Measurements from ENCODE around the genes CYTIP, ACVR1C and UPP2.

- RRBS = no CpG with 5 or more reads among the region's 4 CpGs
Observed at GRCh38 chr2:157442661-157442947, 1.3 kb downstream of the CYTIP start.

DNA sequence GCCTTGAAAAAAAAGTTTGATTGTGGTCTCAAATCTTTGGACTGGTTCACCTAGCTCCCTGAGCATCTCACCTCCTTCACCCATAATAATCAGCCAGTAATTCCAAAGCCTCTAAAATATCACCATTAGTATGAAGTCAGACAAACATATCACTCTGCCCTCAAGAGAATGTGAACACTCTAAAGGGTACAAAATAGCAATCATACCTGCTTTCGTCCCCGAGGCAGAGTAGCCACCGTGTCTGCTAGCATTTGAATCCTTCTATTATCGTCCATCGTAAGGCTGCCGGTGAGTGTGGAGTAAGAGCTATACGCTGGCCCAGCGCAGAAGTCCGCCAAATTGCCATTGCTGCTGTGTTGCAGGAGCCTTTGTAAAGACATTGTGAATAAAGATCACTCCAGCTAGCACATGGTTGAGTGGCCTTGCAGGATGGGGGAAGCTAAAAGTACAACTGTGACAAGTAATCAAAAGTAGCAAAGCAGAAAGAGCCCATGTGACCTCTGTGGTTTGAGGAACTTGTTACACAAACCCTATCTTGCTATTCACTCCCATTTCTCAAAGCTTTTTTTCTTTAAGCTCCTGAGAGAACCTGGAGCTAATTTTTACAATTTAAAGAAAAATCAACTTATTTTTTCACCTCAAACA is at the start of gene CYTIP:
CYTIP (minus strand) TSS at position 449 of the 645 bp plus-strand sequence.
- RRBS = no CpG with 5 or more reads among the region's 9 CpGs

DNA sequence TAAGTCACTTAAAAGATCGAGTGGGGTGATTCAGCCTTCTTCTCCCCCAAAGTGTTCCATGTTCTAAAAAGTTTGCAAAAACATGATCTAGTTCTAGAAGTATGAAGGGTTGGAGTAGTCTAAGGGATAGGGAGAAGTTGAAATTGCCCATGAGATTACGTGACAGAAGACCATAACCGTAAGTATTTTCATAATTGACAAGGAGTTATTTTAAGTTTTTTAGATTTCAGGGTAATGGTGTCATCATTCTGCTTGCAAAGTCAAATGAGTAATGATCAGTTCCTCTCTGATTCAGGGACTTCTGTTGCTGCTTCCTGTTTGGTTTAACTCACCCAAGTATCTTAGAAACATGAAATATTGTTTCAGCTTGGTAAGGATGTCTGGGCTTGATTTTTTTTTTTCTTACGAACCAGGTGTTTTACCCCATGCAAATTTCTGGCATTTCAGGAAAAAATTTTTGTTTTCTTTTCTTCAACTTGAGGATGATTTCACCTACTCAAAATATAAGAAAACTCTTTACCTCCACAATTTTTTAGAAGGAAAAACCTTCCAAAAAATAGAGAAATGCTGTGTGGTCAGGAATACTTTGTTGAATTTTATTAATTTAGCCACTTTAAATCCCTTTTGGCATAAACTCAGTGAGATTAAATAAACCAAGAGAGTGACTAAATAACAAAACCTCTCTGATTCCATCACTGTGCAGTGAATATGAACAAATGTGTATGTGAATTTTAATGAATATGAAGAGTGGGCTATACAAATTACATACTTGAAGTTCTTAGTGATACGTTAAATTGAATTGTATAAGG is 25.6 kb upstream of the CYTIP start:
- RRBS = no CpG with 5 or more reads among the region's 5 CpGs

DNA sequence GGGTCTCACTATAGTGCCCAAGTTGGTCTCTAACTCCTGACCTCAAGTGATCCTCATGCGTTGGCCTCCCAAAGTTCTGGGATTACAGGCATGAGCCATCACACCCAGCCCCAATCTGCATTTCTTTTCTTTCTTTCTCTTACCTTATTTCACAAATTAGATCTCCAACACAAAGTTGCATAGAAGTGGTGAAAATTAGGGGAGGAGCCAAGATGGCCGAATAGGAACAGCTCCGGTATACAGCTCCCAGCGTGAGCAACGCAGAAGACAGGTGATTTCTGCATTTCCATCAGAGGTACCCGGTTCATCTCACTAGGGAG is 71.0 kb upstream of the CYTIP start:
- RRBS = no CpG with 5 or more reads among the region's 6 CpGs

GRCh38 chr2:157628354-157629414 is at the start of gene ACVR1C:
Gene ACVR1C, minus strand, starts transcription at chr2:157628864.
- RRBS = 2% methylated on average over 34 of the region's 89 CpGs

DNA sequence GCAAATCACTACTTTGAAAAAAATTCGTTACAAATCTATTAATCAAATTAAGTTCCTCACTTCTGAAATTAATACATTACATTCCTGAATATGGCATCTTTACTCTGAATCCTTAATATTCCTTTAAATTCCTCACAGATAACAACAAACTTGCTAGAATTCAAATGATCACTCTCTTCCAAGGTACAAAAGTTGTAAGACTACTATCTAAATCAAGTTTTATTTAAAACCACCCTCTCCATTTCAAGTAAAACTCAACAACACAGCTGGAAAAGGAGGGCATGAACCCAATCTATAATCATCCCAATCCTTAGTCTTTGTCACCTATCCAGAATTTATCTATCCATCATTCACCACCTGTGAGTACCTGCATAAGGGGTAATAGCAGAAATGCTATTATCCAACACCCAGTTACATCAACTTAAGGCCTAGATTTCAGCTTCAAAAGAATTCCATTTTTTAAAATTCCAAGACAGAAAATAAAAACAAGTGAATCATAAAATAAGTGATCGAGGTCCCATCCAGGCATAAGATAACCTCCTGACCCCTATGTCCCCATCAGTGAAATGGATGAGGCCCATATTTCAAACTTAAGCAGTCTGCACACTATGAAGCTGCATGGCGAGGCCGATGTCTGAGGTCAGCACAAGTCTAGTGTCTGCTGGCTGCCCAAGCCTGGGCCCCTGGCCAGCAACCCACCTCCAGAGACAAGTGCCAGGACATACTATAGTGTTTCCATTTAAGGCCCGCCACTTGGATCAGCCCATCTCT is 2.1 kb downstream of the ACVR1 start:
- RRBS = no CpG with 5 or more reads among the region's 5 CpGs

DNA sequence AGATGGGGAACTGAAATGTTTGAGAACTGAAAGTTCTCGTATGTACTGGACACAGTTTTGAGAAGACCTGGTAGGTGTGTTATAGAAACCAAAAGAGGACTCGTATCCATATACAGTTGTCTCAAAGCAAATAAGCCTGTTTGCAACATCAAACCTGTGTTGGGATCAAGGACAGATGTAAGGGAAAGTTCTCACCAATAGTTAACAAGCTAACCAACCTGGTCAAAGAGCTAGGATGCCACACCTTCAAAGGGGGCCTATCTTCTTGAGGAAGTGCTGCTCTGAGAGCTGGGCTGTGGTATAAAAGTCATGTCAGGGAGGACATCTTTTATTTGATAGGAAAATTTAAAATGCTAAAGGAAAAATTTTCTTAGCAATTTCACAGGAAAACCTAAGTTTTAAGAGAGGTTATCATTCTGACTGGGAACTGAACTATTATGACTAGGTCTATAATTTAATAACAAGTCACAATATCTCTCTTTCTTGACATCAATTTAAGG is at the start of gene UPP2:
UPP2 (plus strand) TSS at position 336 of the 500 bp plus-strand sequence.
- RRBS = no CpG with 5 or more reads among the region's 2 CpGs

GRCh38 chr2:158131782-158132707 is 30.4 kb downstream of the UPP2 start:
- RRBS = no CpG with 5 or more reads among the region's 9 CpGs

- RRBS = no CpG with 5 or more reads among the region's 10 CpGs
Observed at GRCh38 chr2:158631512-158632149, 163.5 kb upstream of the DAPL1 start.

- RRBS = no CpG with 5 or more reads among the region's 7 CpGs
Observed at GRCh38 chr2:158663257-158664079, 131.6 kb upstream of the DAPL1 start.

DNA sequence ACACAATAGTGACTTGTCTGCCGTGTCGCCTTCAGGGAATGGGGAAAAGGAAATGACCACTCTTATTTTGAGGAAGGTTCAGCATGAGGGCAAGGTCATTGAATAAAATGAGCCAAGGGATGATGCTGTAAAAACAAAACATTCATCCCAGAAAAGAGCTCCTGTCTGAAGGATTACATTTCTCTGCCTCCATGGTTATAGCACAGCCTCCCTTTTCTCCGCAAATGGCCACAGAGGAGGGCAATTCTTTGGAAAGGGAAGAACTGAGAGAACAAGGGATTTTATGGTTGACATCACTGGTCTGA is 78.8 kb upstream of the DAPL1 start:
- RRBS = no CpG with 5 or more reads among the region's 3 CpGs

- RRBS = no CpG with 5 or more reads among the region's 6 CpGs
Observed at GRCh38 chr2:158893940-158894650, 74.3 kb upstream of the TANC1 start.

DNA sequence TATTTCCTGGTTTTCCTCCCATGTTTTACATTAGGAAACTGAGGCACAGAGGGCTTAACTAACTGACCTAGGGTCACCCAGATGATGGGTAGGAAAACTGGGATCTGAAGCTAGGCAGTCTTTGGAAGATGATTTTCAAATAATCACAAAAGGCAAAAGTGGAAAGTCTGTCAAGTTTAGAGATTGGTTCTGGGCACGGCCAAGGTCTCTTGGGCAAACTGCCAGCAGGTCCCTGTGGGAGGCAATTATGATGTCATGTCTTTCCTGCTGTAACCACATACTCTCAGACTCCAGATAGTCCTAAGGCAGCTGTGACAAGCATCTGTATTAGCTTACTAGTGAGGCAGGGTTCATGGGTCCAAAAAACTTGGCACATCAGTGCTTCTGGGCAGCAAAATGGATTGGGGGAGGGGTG is 14.6 kb upstream of the TANC1 start:
- RRBS = no CpG with 5 or more reads among the region's 1 CpG

DNA sequence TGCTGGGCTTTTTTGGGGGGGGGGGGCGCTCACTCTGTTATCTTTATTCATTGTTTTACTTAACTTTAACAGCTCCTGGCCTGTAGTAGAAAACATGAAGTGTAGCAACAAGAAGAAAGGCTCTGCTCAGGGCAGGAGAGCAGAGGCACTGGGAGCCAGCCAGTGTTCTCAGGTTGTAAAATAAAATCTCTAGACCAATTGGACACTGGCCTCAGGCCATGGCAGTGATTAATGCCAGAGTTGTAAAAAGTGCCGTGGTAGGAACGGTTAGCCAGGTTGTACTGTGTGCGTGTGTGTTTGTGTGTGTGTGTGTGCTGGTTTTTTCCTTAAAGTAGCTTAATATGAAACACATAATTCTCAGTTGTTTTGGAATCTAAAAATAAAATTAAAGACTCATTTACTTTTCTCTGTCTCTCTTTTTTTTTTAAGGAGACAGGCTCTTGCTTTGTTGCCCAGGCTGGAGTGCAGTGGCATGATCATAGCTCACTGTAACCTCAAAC is 14.0 kb upstream of the TANC1 start:
- RRBS = no CpG with 5 or more reads among the region's 4 CpGs

- RRBS = no CpG with 5 or more reads among the region's 10 CpGs
Observed at GRCh38 chr2:158967257-158967716, 1.2 kb upstream of the TANC1 start.

- RRBS = 1% methylated on average over 7 of the region's 19 CpGs
Observed at GRCh38 chr2:158967717-158968144, 709 bp upstream of the TANC1 start.

- RRBS = no CpG with 5 or more reads among the region's 11 CpGs
Observed at GRCh38 chr2:159094070-159094941, 125.9 kb downstream of the TANC1 start.

DNA sequence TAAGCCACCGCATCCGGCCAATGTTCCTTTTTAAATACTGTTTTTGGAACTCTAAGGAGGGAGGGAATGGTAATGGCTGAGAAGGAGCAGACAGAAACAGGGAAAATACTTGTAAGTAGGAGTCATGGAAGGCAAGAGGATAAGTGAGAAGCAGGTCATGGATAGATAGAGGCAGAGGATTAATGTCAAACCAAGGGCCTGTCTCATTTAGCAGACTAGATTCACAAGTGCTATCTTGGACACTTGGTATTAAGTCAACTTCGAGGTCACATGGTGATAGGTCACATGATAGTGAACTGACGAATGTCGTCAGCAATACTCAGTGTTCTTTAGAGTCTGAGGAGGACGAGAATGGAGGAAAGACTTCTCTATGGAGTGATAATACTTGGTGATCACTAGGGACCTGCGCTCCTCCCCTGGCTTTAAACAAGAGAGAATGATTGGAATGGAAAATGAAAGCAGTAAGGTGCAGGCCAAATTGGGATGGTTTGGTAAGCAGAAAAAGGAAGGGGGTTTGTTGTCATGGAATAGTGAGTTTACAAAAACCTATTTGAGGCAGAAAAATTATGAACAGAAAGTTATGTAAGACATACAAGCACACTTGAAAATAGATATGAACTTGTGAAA is 141.7 kb downstream of the WDSUB1 start:
- RRBS = no CpG with 5 or more reads among the region's 7 CpGs

GRCh38 chr2:159308558-159308914 is 22.0 kb upstream of the WDSUB1 start:
- RRBS = no CpG with 5 or more reads among the region's 1 CpG